T-cell (primary cell): ENCODE data around the genes KLK15, KLK14 and ZNF836.

GRCh38 chr19:50800711-50801631, 10.8 kb downstream of the ACP4 start:
- PRO-cap, 7 experiments, result no peak in any of the 7 experiments

- PRO-cap, 7 experiments, result peak in 7 of 7 experiments; most common plus-strand start chr19:50804933 (in 5)
These were observed 14.7 kb downstream of the ACP4 start for GRCh38 chr19:50804762-50805479.

- PRO-cap, 7 experiments, result no peak in any of the 7 experiments
These were observed 5.1 kb downstream of the KLK1 start for GRCh38 chr19:50818221-50819245.

GRCh38 chr19:50820559-50821344, 2.8 kb downstream of the KLK1 start:
- PRO-cap, 7 experiments, result no peak in any of the 7 experiments

GRCh38 chr19:50833303-50833809, at the start of gene KLK15:
KLK15 (minus strand) TSS chr19:50833574.
- PRO-cap, 7 experiments, result no peak in any of the 7 experiments

GRCh38 chr19:50877207-50877892, 4.1 kb downstream of the KLK2 start:
- PRO-cap, 7 experiments, result no peak in any of the 7 experiments

DNA sequence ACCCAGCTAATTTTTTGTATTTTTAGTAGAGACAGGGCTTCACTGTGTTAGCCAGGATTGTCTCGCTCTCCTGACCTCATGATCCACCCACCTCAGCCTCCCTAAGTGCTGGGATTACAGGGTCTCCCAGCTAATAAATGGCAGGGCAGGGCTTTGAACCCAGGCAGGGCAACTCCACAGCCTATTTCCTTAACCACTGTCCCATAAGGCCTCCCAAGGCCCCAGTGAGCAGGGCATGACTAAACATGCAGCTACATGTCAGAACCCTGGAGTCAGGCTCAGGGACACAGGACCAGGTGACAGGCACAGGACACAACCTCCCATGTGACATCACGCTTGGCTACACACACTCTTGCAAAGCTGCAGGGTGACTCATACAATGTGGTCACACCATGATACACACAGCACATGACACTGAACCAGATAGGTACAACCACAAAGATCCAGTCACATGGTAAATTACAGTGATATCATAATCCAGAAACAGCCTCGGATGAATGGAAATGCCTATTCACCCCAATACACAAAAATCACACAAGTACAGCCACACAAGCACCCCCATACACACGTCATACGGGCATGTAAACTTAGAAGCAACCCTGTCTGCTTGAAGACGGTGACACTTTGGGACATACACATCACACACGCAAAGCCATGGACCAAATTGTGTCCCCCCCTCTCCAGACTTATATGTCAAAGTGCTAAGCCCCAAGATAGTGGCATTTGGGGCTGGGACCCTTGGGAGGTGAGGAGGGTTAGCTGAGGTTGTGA, 14.6 kb downstream of the KLK4 start:
- PRO-cap, 7 experiments, result no peak in any of the 7 experiments

DNA sequence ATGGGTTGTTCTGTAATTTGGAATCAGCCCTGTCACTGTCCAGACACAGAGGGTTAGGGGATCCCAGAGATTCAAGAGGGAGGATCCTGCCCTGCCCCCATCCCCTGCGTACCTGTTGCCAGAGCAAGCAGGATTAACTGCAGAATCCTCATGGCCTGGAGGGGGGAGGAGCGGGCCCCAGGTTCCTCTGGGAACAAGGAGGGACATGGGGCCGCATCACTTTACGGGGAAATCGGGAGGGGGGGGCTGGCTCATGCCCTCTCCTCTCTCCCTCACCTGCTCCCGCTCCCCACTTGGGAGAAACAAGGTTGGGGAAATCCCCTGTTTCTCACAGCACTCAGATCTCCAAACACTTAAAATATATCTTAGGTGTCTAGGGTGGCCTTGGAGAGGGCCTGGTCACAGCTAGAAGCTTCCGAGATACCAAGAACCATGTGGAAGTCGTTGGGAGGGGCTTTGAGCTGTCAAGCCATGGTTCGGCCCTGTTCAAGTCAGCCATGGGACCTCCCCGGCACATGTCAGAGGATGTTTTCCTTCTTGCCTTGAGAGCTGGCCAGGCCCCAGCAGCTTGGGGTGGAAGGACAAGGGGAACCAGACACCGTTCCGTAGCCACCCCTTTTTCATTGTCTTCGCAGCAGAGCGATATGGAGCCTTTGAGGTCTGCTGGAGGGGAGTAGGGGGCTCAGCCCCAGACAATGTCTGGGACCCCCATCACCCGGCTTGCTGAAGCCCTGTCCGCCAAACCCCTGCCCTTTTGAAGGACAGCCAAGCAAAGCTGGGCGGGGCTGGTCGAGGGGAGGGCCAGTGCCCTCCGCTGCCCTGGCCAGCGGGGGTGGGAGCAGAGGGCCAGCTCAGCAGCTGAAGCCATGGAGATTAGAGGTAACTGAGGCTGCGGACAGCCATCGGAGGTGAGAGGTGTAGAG, 675 bp downstream of the KLK11 start:
- PRO-cap, 7 experiments, result no peak in any of the 7 experiments

- PRO-cap, 7 experiments, result no peak in any of the 7 experiments
These were observed at the start of gene KLK14 for GRCh38 chr19:51082521-51083061. KLK14 (minus strand) TSS chr19:51082887.

DNA sequence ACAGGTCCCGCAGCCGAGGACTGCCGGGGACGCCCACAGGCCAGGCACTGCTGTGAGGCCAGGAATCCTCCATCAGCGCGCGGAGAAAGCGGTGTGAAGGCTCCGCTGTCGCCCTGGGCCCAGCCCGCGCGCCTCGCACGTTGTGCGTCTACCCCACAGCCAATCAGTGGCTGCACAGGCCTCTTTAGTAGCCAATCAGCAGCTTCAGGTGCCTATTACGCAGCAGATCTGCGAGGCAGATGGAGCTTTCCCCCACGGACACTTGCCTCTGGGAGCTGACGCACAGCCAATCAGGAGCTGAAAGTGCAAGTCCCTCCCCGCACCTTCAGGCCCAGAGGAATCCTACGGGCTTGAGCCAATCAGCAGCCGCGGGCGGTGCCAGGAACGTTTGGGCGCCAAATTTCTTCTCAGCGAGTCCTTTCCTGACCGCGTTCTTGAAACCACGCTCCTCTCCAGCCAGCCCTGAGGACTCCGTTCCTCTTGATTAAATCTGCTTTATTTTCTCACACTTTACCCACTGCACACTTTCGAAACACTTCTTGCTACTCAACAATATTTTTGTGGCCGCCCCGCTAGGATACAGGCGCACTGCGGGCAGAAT, 39.8 kb downstream of the SIGLEC7 start:
- PRO-cap, 7 experiments, result no peak in any of the 7 experiments

DNA sequence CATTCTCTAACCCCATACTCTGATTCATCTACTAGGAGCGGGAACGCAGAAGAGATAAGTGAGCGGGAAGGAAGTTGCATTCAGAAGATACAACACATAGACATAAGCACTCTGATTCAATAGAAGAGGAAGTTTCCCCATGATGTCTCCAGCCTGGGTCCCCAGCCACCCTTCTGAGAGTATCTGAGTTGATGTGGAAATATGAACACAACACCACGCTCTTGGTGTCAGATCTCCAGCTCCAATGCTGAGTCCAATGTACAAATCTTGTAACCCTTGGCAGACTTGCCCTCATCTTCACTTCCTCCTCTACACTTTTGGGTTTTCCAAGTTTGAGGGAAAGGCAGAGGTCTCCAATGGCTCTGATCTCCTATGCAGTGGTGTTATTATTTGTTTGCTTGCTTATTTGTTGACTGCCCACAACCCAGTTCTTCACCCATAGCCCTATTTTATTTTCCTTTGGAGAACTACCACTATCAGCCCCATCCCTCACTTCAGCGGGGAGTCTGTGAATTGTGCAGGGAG, 5.0 kb upstream of the SIGLEC14 start:
- PRO-cap, 7 experiments, result no peak in any of the 7 experiments

GRCh38 chr19:51725995-51726725, 2.4 kb upstream of the HAS1 start:
- PRO-cap, 7 experiments, result no peak in any of the 7 experiments

DNA sequence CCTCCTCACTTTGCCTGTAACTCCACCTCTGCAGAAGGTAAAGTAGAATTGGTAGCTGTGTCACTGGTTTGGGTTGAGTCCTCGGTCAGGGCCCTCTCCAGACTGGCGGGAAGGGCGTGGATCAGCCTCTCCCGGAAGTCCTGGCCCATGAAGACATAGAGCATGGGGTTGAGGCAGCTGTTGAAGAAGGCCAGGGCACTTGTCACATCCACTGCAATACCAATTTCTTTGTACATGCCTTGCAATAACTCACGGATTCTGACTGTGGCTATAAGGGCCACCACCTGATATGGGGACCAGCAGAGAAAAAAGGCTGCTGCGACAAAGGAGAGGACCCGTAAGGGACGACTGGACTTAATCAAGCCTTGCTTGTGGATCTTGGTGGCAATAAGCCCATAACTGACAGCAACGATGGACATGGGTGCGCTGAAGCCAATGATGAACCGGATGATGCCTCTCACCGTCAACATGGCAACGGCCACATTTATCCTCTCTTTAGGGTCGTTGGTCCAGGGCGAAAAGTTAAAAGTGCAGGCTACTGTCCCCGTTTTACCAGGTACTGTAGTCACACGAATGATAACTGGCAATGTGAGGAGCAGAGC, 5.6 kb downstream of the FPR1 start:
- PRO-cap, 7 experiments, result no peak in any of the 7 experiments

GRCh38 chr19:51753849-51754625, 2.4 kb upstream of the FPR1 start:
- PRO-cap, 7 experiments, result no peak in any of the 7 experiments

DNA sequence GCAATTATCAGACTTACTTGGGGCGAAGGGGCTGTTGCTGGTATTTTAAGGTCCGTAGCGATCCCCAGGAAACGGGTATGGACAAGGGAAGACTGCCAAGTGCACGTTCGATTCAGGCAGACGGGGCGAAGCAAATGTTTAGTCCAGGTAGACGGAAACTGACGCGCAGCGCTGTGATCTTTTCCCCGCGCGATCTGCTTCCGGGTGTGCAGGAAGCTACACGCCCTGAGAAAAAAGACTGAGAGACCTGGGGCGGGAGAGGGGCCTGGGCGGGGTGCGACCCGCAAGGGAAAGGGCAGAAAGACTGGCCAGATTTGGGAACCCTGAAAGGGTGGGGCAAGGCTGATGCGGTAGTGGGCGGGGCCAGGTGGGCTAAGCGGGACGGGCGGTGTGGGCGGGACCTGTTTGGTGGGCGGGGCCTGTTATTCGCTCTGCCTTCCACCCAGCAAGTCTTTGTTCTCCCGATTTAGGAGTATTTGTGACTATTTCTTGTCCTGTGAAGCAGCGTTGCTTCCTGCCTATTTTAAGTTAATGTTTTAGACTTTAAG, at the start of gene ZNF836:
Gene ZNF836, minus strand, starts transcription at position 303 of the 548 bp plus-strand sequence.
- PRO-cap, 7 experiments, result peak in 7 of 7 experiments; most common plus-strand start position 228 of the sequence (in 3); most common minus-strand start position 135 of the sequence (in 5)

DNA sequence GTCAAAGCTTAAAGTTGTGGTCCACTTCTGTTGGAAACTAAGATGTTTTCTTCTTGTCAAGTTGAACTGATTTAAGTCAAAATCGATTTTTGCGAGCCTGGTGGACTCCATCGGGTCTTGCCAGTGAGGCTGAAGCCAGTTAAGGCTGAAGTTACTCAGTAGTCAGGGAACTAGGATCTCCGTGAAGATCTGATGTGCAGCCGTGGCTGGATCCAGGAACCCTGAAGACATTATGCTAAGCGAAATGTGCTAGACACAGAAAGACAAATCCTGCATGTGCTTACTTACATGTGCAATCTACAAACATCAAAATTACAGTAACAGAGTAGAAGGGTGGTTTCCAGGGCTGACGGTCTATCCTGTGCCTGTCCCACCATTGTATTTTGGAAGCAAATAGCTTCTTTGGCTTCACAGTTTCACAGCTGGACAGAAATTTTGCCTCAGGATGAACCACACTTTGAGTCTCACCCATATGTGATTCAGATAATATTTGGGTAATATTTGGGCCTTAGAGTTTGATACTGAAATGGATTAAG, 514 bp upstream of the ZNF836 start:
- PRO-cap, 7 experiments, result peak in 1 of 7 experiments; most common plus-strand start position 323 of the sequence (in 1); most common minus-strand start position 223 of the sequence (in 1)

GRCh38 chr19:52188763-52189465, 938 bp upstream of the PPP2R1A start:
- PRO-cap, 7 experiments, result peak in 1 of 7 experiments; most common minus-strand start chr19:52189384 (in 1)

GRCh38 chr19:52269695-52270855, 688 bp downstream of the ZNF766 start:
- PRO-cap, 7 experiments, result peak in 7 of 7 experiments; most common plus-strand start chr19:52269769 (in 2); most common minus-strand start chr19:52269814 (in 4)

- PRO-cap, 7 experiments, result no peak in any of the 7 experiments
These were observed 6.4 kb downstream of the ZNF808 start for GRCh38 chr19:52533846-52534302.

DNA sequence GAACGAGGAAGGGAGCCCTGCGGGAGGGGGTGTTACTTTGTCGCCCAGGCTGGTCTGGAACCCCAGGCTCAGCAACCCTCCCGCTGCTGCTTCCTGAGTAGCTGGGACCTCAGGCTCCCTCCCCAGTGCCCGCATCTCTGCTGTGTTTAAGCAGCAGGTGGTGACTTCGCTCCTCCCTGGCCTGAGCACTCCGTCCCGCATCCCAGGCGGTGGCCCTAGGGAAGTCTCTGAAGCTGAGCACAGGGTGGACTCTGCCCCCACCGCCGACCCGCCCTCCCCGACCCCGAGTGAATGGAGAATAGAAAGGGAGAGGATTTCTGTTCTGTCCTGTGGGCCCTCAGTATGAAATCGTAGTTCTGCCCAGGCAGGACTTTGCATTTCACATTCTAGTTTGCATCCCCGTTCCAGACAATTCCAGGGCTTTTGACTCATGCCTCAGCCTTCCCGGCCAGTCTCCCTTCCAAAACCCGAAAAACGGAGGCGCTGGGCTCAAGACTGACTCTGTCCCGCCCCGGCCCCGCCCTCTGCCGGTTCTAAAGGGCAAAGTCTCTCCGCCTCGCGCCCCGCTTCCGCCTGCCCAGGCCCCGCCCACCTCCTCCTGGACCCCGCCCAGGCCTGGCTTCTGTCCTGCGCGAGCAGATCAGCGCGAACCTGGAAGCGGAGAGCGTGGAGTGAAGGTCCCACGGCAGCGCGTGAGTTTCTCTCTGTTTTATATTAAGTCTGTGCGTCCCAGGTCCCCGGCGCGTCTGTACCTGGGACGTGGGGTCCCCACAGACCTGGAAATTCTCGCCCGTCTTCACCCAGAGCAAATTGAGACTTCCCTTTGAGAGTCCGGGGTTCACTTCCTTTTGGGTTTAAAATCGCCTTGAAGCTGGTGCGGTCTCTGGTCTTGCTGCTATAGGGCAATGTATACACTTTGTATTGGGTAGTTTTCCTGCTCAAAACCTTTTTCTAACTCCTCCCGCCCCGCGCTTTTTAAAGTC, 30.9 kb downstream of the ZNF701 start:
- PRO-cap, 7 experiments, result peak in 7 of 7 experiments; most common plus-strand start position 638 of the sequence (in 7); most common minus-strand start position 466 of the sequence (in 4)